ENCODE data around the gene MRPL32.

DNA sequence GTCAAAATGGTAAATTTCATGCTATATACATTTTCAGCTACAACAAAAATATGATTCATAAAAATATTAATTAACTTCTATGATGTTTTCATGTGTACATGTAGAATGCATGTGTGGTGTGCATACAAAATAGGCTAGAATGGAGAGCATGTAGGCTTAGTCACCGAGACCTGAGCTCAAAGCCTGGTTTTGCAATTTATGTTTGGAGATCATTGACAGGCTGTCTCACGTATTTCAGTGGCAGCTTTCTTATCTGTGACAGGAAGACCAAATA, 625.7 kb downstream of the SUGCT start:
- PRO-cap: no peak

DNA sequence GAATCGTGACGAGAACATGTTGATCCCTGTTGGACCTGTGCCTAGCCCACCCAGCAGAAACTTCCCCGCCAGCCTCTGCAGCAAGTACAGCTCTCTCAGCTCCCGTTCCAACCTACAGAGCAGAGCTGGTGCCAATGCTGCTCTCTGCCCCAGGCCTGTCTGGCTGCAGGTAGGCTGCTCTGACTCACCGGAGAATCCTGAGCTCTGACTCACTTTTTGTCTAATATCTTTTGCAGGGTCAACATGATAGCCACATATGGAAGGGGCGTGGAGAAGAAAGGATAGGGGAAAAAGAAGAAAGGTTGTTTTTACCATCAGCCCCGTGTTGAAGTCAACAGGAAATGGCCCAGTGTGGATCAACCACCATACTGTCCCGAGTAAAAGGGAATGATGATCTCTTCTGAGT, 595.3 kb downstream of the INHBA start:
- PRO-cap: no peak

GRCh38 chr7:41418415-41418773, 284.5 kb downstream of the INHBA start:
- PRO-cap: no peak

- PRO-cap: no peak
These were observed 237.4 kb downstream of the INHBA start for GRCh38 chr7:41465306-41466164.

- PRO-cap: unidirectional peak, minus-strand start at chr7:41696568
These were observed 6.8 kb downstream of the INHBA start for GRCh38 chr7:41695571-41696942.

GRCh38 chr7:41704367-41704611, 1.4 kb upstream of the INHBA start:
- PRO-cap: no peak

DNA sequence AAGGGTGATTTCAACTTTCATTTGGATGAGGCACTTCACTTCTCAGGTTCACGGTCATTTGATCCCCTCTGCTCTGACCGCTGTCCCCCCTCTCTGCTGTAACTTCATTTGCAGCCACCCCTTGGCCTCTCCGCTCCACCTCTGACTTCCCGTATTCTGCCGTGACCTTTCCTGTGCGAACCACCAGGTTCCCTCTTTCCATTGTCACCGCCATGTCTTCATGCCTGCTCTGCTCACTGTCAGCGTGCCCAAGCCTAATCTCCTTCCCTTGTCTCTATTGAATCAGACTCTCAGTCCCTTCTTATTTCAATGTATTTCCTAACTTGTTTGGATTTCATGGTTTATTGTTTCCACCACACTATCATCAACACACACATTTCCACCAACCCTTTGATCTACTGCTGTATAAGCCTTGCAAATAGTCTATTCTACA, 29.9 kb upstream of the INHBA start:
- PRO-cap: no peak

- PRO-cap: no peak
These were observed 119.3 kb upstream of the INHBA start for GRCh38 chr7:41822044-41822812.

DNA sequence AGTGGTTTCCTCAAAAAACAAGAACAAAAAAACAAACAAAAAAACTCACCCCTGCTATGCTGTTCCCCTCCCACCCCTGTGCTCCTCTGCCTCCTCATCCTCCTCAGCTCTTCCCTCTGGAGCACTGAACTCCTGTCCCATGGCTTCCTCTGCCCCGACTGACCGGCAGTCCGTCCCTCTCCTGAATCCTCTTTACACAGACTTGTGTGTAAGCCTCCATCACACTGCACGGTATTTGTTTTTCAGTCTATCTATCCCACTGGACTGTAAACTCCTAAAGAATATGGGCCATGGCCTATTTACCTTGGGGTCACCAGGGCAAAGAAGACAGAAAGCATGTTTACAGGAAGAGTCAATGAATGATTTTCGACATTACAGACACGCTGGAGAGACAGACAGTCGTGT, 265.3 kb downstream of the GLI3 start:
- PRO-cap: no peak

GRCh38 chr7:42227359-42227842, 9.6 kb downstream of the GLI3 start:
- PRO-cap: no peak

- PRO-cap: bidirectional peak, plus-strand start at chr7:42932384, minus-strand start at chr7:42932171; unidirectional peak, minus-strand start at chr7:42932614
These were observed at the start of gene MRPL32 for GRCh38 chr7:42931983-42932770. MRPL32 (plus strand) TSS chr7:42932376.

DNA sequence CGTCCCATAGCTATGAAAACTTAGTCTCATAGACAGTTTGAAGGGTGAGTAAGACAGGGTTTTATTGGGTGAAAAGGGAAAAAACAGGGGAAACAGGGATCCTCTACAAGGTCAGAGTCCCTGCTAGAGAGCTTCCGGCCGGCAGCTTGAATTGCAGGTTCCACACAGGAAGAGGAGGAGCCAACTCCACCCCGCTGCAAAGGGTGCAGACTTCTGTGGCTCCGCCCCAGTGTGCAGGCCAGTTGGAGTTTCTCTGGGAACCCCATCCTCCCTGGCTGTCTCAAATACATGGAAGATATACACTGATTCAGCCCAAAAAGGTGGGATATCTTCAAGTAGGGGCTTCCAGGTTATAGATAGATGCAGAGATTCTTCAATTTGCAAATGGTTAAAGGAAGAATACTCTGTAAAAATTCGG, 34.7 kb upstream of the HECW1 start:
- PRO-cap: unidirectional peak, minus-strand start at position 148 of the sequence

DNA sequence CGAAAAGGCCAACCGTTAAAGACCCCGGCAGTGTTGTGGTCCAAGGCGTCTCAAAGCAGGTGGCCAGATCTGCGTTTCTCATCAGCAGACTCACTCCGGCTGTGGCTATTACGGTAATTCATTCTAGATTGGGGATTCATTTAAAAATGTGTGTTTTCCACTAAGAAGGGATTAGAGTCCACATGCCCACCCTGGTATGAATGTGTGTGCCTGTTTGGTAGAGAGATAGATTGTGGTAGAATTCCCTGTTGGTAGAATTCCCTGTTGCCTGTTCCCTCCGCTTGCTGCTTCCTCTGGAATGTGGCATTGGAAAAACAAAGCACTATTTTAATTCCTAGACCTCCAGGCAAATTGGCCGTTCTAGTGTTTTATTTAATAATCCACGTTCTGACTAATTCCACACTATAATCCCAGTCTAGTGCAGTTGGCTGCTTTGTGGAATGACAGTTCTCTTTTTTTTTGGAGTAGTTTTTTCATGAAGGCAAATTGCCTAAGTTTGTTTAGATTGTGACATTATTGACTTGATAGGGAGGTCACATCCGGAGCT, 1.9 kb downstream of the HECW1 start:
- PRO-cap: no peak

DNA sequence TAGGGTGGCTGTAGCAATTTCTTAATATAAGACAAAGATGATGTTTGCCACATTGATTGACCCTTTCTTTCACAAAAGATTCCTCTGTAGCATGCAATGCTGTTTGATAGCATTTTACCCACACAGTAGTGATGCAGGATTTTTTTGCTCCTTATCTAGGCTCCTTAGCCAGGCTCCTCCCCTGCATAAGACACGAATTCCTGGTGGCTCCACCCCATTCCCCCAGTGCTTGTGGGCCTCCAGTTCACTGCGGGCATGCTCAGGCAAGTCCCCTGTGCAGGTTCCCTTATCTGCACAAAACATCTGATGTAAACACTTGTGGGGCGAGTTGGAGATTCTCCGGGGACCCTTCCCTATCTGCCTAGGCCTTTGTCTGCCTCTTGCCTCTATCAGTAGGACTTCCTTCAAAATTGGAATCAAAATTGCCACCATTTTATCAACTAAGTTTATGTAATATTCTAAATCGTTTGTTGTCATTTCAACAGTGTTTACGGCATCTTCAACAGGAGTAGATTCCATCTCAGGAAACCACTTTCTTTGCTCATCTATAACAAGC, 5.4 kb upstream of the STK17A start:
- PRO-cap: no peak

GRCh38 chr7:43663095-43663664, 66.1 kb downstream of the COA1 start:
- PRO-cap: no peak

DNA sequence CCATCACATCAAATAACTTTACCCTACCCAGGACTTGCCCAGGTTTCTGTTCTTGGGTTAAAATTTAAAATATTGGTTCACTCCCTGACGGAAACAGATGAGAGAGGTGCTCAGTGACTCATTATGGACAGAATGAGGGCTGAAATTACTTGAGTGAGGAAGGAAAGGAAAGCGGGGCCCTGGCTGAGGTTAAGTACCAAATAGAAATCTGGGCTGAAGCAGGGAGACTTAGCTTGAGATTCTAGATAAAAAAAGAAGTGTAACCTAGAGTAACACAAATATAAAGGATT, 59.6 kb downstream of the COA1 start:
- PRO-cap: no peak

DNA sequence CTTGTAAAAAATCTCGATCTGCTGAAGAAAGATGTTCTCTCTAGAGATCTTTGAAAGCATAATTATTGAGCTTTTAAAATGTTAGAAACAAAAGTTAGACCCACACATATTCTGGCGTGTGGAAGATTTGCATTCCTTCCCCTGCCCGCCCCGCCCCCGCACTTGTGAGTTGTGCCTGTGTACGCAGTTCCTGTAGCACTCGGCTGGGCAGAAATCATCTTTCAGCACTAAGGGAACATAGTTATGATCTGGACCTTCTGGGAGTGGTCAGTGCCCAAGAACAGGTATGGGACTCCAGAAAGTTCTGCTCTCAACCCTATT, 5.5 kb downstream of the BLVRA start:
- PRO-cap: no peak

GRCh38 chr7:43834454-43834864, 34.9 kb downstream of the MRPS24 start:
- PRO-cap: no peak

- PRO-cap: unidirectional peak, minus-strand start at chr7:43838962
These were observed 30.6 kb downstream of the MRPS24 start for GRCh38 chr7:43838649-43839124.

- PRO-cap: no peak
These were observed 5.4 kb downstream of the URGCP start for GRCh38 chr7:43900924-43901395.